Myometrial cell (primary cell): Measurements from ENCODE around the genes NT5C, GRB2, TMEM94, TSEN54 and LLGL2.

- RAMPAGE, long total RNA = no peak
These were observed 4.1 kb downstream of the NAT9 start for GRCh38 chr17:74771804-74772617.

- RAMPAGE, long total RNA = no peak
These were observed 34.2 kb downstream of the TMEM104 start for GRCh38 chr17:74810255-74811065.

GRCh38 chr17:74860247-74861168 is 823 bp upstream of the GRIN2C start:
- RAMPAGE, long total RNA = no peak

DNA sequence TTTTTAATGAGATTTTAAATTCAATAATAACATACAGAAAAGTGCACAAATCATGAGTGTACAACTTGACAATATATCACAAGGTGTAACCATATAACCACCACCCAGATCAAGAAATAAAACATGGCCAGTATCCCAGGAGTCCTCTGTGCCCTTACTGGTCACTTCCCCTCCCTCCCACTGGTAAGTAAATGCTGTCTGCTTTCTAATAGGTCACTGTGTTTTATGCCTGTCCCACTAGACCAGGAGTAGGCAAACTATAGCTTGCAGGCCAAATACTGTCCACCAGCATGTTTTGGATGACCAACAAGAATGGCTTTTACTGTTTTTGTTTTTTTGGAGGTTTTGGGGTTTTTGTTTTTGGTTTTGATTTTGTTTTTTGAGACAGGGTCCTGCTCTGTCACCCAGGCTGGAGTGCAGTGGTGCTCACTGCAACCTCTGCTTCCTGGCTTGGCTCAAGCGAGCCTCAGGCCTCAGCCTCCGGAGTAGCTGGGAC is 1.3 kb upstream of the FDXR start:
- RAMPAGE, long total RNA = no peak

DNA sequence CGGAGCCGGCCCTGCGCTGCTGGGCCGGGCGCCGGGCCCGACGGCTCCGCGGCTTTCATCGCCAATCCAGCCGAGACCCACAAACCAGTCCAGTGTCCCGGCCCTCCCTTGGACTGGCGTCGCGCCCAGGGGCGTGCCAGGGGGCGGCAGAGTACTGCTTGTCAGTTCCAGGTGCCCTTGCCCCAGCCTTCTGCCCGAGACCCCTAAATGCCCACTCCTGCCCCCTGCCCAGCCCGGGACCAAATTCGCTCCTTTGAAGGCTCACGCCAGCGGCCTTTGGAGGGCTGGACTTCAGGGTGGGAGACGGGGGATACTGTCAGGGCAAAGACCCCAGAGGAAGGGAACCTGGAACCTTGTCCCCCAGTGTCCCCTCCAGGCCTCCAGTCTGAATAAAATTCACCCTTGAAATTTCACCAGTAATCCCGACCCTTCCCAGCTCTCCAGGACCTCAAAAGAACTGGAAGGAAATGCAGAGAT is 701 bp downstream of the OTOP3 start:
- RAMPAGE, long total RNA = no peak

- RAMPAGE, long total RNA = no peak
These were observed 4.3 kb downstream of the CDR2L start for GRCh38 chr17:74991709-74992140.

- RAMPAGE, long total RNA = no peak
These were observed at the start of gene NT5C for GRCh38 chr17:75131653-75132030. Gene NT5C (minus strand): TSS chr17:75131742.

DNA sequence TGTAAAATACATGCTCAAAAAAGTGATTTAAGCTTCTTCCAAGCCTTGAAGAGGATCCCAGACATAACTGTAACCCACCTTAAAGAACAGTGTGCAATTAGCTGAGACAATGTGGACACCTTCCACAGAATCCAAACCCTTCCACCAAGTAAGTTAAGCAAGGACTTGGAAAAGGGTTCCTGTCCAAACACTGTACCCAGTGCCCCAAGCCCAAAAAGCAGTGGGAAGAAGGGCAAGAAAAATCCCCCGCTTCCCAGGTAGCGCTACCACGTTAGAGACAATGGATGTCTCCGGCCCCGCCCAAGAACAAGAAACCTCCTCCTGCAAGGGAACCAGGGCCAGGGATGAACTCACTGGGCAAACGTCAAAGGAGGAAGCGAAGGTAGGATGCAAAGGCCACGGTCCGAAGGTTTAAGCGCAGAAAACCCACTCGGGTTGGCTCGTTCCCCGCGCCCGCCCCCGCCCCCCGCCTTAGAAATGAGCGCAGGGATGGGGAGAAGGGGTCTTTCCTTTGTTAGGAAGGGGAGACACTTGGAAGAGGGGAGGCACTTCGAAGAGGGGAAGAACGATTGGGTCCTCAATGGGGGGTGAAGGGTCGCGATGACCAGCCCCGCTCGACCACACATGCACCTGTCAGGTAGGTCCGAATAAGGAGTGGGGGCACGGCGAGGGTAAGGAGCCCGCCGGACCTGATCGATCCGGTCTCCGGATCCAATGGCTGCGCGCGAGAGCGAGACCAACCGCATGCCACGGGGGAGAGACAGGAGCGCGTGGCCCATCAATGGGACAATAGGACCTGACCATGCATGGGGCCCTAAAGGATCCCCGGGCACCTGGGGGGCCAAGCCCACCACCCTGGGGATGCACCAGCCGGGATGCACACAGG is 929 bp downstream of the JPT1 start:
- RAMPAGE, long total RNA = no peak

DNA sequence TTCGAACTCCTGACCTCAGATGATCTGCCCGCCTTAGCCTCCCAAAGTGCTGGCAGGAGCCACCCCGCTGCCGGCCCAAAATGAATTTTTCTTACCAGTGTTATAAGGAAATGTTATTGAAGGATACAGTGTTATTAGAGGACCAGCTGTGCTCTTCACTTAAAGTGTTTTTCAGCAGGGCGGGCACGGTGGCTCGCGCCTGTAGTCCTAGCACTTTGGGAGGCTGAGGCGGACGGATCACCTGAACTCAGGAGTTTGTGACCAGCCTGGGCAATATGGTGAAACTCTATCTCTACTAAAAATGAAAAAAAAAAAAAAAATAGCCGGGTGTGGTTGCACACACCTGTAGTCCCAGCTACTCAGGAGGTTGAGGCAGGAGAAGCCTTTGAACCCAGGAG is 2.5 kb downstream of the NUP85 start:
- RAMPAGE, long total RNA = no peak

GRCh38 chr17:75241815-75242689 is 19.4 kb downstream of the GGA3 start:
- RAMPAGE, long total RNA = no peak

- RAMPAGE, long total RNA = no peak
These were observed 18.6 kb downstream of the GGA3 start for GRCh38 chr17:75242690-75243333.

DNA sequence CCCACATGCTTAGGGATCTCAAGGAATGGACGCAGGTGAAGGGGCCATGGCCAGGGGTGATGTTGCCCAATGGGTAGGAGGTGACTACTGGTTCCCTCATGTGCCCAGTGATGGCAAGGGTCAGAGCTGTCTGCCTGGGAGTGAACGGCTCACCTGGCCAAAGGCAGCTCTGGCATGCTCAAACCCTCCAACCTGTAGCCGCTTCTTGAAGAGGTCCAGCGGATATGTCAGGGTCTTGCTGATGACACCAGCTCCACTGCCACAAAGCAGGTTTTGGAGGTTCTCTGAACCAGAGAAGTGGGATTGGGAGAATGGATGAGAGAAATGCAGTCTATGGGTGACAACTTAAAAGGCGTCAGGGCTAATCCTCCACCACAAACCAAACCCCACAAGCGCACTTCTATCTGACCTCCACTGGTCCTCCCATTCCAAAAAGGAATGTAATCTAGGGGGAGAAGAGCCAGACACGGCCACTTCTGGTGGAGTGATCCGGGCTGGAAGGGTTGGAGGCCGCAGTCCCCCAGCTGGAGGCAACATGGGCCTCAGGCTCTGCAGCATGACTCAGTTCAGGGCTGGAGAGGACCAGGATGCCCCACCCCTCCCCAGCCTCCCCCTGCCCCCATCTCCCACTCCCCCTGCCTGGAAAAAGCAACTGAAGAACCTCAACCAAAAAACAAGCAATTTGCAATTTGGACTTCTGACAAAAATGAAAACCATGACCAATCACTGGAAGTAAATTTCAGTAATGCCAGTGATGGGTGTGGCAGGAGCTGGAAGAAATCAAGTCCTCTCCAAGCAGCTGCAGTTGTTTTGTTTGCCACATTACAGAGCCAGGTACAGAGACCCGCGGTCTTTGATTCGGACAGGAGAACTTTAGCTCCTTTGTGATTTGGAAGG is 6.4 kb upstream of the MIF4GD start:
- RAMPAGE, long total RNA = no peak

DNA sequence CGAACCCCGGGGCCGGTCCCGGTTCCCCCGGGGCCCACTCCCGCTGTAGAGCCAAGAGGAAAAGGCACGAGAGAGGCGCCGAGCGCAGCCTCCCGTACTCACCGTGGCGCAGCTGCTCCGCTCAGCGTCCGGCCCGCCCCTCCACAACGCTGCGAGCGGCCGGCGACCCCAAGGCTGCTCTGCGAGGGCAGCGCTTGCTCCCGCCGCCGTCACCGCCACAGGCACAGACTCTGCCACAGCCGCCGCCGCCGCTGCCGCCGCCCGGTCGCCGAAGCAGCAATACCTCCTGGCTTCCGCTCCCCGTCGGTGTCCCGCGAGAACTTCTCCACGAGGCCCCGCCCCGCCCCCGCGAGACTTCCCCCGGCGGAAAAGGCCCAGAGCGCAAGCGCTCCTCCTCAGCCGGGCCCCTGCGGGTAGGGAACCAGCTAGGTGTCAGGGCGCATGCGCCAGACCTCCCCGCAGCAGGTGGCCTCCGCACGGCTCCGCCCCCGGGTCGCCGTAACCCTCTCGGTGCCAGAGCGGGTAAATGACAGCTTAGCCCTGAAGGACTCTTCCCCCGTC is at the start of gene GRB2:
TSS of gene GRB2 (minus strand) at position 292 of the 561 bp plus-strand sequence.
- RAMPAGE, long total RNA = no peak

DNA sequence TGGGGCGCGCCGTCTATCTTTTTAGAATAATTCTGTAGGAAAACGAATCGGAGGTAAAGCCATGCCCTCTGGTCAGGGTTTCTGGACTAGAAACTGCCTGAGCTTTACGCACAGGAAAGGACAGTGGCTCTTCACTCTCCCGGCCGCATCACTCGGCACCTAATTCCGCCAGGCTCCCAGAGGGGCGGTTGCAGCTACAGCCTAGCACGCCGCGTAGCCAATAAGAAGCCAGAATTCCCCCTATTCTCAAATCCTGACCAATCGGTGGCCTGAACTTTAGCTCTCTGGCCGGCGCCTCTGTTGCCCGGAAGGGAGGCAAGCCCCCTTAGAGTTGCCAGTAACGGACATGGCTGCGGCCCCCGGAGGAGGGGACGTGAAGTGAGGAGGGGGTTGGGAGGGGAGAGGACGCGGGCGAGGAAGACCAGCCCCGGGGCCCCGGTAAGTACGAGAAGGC is at the start of gene TMEM94:
TSS of gene TMEM94 (plus strand) at position 322 of the 454 bp plus-strand sequence.
- RAMPAGE, long total RNA = no peak

DNA sequence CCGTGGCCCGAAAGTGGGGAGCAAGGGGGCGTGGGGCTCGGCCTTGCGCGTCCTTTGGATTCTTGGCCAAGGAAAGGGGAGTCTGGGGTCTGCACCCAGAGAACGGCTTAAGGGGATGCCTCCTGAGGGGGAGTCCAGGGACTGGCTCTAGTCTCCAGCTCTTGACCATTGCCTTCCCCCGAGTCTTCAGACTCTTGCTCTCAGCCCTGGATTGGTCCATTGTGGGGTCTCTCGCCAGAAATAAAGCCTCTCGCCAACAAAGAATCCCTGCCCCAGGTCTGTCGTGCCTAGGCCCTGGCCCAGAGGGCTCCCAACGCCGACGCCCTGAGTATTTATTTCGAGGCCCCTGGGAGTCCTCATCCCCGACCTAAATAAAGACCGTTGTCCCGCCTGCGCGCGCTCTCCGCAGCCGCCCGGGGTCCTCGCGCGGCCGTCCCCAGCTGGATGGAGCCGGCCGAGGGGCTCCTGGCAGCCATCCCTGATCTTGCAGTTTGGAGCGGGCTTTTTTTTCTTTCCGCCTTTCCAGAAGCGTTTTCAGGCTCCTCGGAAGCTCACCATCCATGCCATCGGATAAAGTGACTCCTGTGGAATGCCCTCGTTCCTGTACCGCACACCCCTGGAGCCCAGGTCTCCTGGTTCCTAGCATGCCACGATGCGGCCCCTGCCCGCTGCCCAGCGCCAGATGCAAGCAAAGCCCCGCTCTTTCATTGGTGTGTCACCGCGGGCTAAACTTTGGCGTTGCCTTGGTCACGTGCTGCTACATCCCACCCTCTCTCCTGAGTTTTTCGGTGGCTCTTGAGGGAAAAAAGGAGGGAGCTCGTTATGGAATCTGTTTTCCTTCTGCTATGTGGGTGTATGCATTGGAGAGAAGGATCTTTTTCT is 574 bp downstream of the TMEM94 start:
- RAMPAGE, long total RNA = no peak

DNA sequence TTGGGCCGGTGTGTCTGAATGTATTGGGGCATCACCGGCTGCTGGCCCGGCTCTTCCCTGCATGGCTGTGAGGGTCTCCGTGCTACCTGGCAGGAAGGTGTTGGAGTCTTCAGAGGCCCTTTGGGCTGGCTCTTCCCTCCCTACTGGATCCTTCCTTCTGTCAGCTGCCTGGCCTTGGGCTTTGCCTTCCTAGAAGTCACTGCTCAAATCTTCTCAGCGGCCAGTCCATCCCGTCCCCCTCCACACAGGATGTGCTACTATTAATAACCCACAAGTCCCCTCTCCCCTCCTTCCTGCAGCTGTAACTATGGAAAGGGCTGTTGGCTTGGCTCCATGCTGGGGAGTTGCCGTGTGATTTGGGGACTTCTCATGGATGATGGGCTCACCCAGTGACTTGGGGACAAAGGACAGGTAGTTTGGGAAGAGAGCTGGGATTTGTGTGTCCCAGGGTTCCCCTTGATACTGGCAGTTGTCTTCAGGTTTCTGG is 19.4 kb downstream of the TMEM94 start:
- RAMPAGE, long total RNA = no peak

GRCh38 chr17:75490008-75490579 is 25.2 kb downstream of the CASKIN2 start:
- RAMPAGE, long total RNA = no peak

DNA sequence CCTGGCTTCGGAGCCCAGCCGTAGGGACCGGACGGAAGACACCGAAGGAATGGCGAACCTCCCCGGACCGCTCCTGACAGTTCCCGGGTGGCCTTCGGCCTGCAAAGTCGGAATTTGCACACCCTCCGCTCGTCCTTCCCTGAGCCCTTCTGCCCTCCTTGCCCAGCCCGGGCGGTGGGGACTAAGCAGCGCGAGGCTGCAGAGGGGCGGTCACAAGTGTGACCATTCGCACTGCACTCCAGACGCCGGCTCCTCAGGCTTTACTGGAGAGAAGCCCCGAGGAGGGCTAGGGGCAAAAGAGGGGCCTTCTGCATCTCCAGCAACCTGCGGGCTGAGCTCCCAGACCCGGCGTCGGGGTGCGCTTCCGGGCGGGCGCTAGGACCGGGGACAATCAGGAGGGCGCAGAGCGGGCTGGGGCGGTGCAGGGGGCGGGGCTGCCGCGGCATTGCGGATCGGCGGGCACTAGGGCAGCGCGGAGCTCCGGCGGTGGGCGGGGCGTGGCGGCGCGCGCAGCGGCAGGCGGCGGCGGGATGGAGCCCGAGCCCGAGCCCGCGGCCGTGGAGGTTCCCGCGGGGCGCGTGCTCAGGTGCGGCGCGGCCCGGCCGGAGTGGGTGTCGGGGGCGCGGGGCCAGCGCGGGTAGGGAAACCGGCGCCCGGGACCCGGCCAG is at the start of gene TSEN54:
TSS of gene TSEN54 (plus strand) at position 498 of the 668 bp plus-strand sequence.
- RAMPAGE, long total RNA = no peak

DNA sequence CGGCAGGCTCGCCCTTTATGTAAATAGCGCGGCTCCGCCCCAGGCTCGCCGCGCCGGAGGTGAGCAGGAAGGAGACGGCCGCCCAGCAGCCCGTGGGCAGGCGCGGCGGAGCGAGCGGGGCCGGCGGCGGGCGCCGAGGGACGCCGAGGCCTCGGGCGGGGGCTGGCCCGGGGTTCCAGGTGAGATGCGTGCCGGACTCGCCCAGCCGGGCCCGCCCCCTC is at the start of gene LLGL2:
TSS of gene LLGL2 (plus strand) at position 51 of the 221 bp plus-strand sequence.
- RAMPAGE, long total RNA = no peak

DNA sequence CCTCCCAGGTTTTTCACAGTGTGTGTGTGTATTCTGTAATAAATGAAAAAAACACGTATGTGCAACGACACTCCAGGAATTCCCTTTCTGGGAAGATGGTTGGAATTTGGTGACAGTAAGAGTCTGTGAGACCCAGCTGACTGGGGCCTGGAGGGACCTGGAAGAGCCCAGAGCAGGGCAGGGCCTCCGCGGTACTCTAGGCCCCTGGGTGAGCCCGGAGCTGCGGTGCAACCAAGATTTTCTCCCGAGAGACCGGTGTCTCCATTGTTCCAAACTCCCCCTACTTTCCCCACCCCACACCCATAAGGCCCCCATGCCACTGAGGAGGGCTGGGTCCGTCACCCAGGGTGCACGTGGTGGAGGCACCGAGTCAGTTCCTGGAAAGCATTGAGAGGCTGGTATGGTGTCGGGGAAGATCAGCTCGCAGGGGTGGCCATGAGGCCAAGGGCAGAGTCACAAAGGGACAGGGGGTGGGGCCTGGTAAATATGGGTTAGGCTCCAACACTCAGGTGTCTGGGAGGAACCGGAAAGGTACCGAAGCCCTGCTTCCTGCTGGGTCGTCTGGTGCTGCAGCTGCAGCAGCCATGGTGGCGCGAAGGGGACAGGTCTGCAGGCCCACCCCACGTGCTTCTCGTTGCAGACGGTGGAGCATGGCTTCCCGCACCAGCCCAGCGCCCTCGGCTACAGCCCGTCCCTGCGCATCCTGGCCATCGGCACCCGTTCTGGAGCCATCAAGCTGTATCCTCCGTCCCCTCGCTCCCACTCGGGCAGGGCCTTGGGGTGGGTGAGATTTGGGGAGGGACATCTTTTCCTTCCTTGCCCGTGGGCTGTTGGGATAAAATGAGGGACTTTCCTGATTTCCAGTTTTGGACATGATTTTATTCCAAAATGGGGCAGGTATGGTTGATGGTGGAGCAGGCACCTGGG is 30.2 kb downstream of the LLGL2 start:
- RAMPAGE, long total RNA = no peak